Placental epithelial cell (primary cell): ENCODE measurements around a stretch of chr6.

GRCh38 chr6:147260172-147261282 is 56.3 kb downstream of the STXBP5 start:
- CAGE, long polyA plus RNA, result no peak

DNA sequence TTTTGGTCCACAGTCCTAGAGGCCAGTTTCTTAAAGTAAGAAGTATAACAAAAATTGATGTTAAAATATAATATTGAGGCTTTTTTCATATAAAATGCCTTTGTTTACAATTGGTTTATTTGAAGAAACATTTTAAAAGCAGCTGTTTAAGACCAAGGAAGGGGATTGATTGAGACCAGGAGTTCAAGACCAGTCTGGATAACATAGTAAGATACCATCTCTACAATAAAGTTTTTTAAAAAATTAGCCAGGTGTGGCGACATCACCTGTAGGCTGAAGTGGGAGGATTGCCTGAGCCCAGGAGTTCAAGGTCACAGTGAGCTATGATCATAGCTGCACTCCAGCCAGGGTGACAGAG is 117.0 kb downstream of the STXBP5 start:
- CAGE, long polyA plus RNA, result no peak

DNA sequence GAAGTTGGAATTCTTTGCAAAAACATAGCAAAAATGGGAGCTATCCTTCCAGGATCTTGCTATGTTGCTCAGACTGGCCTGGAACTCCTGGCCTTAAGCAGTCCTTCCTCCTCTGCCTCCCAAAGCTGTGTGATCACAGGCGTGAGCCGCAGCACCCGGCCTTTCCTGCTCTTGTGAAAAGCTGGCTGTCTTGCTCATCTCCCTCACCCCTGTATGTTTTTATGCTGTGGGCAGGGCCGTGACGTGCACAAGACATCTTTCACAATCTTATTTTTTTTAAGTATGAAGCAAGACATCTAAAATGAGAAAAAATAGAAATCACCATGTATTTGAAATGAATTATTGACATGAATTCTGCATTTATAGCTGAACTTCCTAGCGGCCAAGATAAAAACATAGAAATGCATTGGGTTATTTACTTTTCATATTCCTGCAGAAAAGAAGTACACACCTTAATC is 110.5 kb downstream of the SAMD5 start:
- CAGE, long polyA plus RNA, result no peak

DNA sequence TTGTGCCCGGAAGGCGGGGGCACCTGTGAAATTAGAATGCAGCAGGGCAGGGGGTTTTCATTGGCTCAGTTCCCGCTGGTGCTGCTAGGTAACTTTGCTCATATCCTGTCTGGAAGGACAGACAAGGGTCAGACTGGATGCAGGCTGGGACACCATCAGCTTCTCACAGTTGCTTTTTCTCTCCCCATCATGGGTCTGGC is 195.9 kb upstream of the SASH1 start:
- CAGE, long polyA plus RNA, result no peak

DNA sequence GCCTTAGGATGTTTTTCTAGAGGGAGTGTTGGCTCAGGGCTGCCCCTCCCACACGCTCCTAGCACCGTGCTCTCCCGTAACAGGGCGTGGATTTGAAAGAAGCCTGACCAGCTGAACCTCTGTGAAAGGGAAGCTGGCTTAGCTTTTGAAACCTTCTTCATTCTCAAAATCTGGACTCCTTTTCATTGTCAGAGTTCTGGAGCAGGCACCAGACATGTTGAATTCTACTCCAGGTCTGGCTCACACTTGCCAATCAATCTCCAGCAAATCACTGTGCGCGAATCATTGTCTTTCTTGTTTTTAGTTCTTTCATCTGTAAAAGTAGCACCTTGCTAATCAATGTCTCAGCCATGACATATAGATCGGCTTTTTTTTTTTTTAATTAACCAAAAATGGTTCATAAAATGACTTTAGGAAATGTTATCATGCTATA is 103.3 kb upstream of the SASH1 start:
- CAGE, long polyA plus RNA, result no peak

DNA sequence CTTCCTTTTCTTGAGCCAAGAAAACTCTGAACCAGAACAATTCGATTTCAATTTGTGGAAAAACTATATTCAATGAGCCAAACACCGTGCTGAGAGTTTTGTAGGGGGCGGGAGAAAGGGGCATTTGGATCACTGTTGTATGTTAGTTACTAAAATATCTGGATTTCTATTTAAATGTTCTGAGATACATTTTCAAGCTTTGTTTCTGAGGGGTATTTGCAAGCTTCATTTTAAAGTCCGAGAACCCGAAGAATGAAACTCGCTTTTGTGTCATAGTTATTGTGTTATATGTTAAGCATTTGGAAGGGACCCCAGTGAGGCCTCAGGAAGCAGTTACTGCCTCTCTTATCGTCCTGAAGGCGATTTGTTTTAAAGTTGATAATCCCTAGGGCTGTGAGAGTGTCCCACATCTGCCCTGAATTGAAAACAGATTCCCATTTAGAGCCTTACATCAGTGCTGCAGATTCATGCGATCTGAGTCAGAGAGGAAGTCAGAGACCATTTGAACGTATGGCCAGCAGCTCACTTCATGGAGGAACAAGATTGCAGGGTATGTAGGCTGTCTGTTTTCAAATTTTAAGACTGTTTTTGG is 70.7 kb upstream of the SASH1 start:
- CAGE, long polyA plus RNA, result no peak

GRCh38 chr6:148397931-148398760 is 55.5 kb downstream of the SASH1 start:
- CAGE, long polyA plus RNA, result no peak

- CAGE, long polyA plus RNA, result no peak
These were observed 88.8 kb downstream of the SASH1 start for GRCh38 chr6:148431411-148431904.

- CAGE, long polyA plus RNA, result no peak
These were observed 166.4 kb downstream of the SASH1 start for GRCh38 chr6:148509078-148509391.

- CAGE, long polyA plus RNA, result no peak
These were observed 190.0 kb downstream of the SASH1 start for GRCh38 chr6:148532576-148533166.

DNA sequence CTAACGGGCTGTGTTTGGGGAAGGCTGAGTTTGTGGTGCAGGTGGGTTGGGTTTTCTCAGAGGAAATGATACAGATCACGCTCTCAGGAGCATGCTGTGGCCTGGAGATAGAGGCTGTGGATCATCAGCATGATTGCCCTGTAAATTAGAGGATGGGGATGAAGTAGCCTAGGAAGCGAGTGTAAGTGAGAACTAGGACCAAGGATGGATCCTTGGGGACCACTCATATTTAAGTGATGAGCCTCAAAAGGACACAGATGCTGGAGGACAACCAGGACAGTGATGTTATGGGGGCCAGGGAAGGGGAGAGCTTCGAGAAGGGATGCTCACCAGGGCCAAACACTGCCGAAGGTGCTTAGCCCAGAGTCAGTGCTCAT is 51.5 kb downstream of the UST start:
- CAGE, long polyA plus RNA, result no peak

- CAGE, long polyA plus RNA, result no peak
These were observed 265.1 kb downstream of the UST start for GRCh38 chr6:149011951-149012268.

DNA sequence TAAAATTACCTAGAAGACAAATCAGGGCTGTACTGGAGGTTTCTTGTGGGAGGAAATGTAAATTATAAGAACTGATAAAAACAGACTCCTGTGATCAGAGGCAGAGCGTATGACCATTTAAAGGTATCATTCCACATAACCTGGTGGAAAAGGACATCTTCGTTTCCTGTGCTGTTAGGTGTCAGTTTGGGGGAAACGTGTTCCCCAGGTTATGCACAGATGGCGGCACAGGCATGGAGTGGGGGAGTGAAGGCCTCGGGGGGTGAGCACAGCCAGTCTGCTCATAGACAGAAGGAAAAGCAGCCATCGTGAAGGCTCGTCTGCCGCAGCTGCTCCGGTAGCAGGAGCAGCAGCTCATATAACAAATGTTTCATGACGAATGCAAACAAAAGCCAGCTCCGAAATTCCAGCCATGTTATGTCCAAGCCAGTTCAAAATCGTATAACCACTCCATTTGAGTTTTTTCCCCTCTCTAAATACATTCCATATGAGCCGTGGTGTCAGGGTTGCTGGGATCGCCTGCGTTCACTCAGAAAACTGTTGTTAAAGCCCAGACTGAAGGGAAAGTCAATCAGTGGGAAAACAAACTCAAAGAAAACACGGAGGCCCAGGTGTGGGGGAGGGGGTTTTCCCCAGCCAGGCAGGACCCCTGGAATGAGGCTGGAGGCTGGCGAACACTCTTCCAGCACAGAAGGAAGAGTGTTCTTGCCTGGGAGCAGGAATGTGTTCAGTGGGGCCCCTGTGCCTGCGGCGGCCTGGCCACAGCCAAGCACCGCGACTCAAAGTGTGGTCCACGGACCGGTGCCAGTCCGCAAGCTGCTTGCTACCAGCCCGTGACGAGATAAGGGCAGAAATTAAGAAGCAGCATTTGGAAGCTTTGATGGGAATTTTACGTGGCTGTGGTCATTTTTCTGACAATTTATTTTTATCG is 280.4 kb upstream of the TAB2 start:
- CAGE, long polyA plus RNA, result no peak

- CAGE, long polyA plus RNA, result no peak
These were observed 185.1 kb upstream of the TAB2 start for GRCh38 chr6:149132241-149132907.

DNA sequence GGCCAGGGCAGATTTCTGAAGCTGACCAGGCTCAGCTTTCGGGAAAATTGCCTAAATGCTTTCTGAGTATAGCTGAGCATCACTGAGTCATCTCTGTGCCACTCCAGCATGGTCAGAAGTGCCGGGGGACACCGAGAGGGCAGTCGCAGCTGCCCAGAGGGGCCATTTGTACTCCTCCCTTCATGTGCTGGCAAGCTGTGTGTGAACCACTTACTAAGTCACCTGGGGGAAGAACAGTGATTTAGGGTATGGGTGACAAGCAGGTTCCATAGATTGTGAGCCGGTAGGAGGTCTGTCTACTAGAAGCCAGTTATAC is 147.6 kb upstream of the TAB2 start:
- CAGE, long polyA plus RNA, result no peak

- CAGE, long polyA plus RNA, result no peak
These were observed 89.1 kb upstream of the TAB2 start for GRCh38 chr6:149228507-149228815.

GRCh38 chr6:149316596-149317235 is 796 bp upstream of the TAB2 start:
- CAGE, long polyA plus RNA, result no peak

GRCh38 chr6:149473021-149473810 is 11.6 kb downstream of the ZC3H12D start:
- CAGE, long polyA plus RNA, result no peak

DNA sequence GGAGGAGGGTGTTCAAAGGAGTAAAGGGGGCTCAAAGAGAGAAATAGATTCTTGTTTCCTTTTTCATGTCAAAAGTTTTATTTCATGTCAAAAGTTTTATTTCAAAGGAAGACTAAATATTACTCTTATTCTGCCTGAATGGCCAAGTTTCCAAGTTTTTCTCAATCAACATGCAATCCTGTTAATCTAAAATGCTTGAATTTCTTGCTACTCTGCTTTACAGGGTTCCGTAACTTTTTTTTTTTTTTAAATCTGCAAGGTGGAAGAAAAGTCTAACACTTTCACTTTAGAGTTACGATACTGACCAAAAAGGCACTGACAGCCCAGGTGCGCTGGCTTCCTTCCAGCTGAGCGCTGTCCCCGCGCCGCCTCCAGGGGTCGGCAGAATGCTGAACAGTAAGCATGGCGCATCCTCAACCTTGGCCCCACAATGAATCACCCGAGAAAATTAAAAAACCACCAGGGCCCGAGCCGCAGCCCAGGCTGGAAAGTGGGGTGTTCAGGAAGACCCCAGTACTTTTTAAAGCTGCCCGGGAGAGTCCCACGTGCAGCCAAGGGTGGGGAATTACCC is 722 bp upstream of the GINM1 start:
- CAGE, long polyA plus RNA, result no peak

- CAGE, long polyA plus RNA, result no peak
These were observed 31.9 kb downstream of the GINM1 start for GRCh38 chr6:149597895-149598577.